HT1080 (cell line): ENCODE results near the genes CCDC83, EED and CCDC81.

RAMPAGE:
- cytosol, long total RNA, result no peak
- long total RNA, result no peak
- nucleus, long total RNA, result no peak
Observed at GRCh38 chr11:79437136-79438272, 3.3 kb downstream of the TENM4 start.

DNA sequence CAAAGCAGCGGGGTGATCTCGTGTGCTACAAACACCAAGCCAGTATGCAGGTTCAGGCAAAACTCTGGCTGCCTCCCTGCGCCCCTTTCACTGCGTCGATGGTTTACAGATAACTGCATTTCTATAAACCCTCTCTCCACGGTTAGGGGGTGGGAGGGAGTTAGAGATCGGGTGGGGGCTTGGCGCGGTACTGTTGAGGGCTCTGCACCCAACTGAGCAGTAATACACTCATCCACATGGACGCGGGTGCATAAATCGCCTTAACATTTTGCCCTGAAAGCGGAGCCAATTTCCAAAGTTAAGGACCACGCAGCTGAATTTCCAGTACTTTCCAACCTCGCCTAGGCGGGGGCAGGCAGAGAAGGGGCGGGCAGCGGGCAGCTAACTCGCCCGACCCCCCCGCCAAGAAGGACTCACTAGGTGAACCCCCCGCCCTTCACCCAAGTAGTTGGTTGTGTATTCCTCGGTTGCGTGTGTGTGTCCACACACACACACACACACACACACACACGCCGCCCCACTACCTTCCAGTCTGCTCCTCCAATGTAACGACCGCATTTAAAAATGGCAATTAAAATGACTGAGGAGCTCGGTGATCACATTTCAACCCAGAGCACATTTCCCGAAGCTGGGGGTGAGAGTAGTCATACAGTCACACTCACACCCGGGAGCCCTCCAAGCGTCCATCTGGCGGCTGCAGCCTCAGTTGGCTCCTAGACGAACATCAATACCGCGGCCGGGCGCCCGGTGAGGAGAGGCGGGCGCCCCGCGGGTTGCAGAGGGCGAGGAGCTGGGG lies 1.4 kb downstream of the TENM4 start:
RAMPAGE:
- cytosol, long total RNA, result no peak
- long total RNA, result no peak
- nucleus, long total RNA, result no peak

GRCh38 chr11:79441316-79441836 lies 546 bp upstream of the TENM4 start:
RAMPAGE:
- cytosol, long total RNA, result no peak
- long total RNA, result no peak
- nucleus, long total RNA, result no peak

GRCh38 chr11:82898997-82899427 lies 1.2 kb downstream of the PRCP start:
RAMPAGE:
- cytosol, long total RNA, result no peak
- long total RNA, result no peak
- nucleus, long total RNA, result no peak

RAMPAGE:
- cytosol, long total RNA, result no peak
- long total RNA, result no peak
- nucleus, long total RNA, result no peak
Observed at GRCh38 chr11:82971194-82971716, 69.7 kb downstream of the DDIAS start.

DNA sequence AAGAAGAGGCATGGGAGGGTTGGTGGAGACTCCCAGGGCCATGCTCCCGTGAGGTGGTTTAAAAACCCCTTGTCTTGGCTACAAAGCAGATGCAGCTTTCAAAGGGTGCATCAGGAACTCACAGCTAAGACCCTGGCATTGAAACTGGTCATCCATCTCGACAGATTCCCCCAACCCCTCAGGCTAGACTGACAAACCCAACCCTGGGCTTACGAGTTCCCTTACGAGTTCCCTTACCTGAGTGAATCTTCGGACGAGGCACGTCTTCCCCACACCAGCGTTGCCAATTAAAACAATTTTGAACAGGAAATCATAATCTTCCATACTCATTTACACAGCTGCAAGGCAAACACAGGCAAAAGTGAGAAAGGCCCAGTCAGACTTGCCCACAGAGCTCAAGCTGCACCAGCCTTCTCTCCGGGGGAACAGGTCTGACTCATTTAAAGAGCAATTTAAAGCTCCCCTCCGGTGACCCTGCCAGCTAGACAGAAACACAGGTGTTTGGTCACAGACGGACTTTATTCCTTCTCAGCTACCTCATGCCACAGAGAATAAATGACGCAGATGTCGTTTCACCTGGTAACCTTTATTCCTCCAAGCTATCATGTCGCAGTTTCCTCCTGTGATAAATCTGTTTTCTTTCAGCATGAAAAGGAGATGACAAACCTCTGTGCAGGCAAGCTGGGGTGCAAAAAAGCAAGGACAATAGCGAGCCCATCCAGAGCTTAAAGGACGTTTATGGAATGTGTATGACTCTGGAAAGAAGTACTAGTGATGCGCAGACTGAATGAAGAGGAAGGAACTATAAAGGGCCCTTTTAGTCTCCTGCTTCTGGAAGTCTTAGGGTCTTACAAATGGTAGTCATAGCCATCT lies 74.5 kb downstream of the RAB30 start:
RAMPAGE:
- cytosol, long total RNA, result no peak
- long total RNA, result no peak
- nucleus, long total RNA, result no peak

GRCh38 chr11:83181643-83182549 lies 11.6 kb upstream of the ANKRD42 start:
RAMPAGE:
- cytosol, long total RNA, result no peak
- long total RNA, result no peak
- nucleus, long total RNA, result no peak

DNA sequence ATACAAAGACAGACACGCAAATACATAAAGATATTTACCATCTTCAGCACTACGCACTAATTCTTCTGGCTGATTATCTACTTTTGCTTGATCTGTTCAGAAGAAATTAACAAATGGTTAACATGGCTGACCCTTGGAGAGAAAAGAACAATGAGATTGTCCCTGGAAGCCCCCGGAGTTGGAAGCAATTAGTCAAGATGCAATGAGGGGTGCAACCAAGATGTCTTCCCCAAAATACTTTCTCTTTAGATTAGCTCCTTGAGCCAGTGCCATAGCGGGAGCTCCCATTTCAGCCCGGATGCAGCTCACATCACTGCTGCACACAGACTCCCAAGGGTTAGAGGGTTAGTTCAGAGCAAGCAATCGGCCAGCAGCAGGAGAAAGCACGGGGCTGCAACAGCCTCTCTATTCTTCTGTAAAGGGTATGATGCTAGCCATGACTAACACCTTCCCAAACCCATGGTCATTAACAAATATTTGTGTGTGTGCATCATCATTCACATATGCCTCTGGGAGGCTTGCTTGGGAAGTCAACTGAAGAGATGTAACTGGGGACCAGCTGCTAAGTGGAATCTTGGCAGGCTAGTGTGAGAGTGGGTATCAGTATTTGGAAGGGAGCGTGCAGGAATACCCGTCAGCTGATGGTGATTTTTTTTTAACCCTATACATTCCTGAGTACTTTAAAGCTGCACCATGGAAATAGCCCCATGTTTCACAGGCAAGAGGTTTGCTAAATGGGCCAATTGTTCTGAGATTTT lies 32.9 kb upstream of the CCDC89 start:
RAMPAGE:
- cytosol, long total RNA, result start-site peak on the minus strand centred at position 274 of the sequence, 105 bp wide, 54 and 38 reads in 2 replicates
- long total RNA, result start-site peak on the minus strand centred at position 227 of the sequence, 10 bp wide, 33 reads; start-site peak on the minus strand centred at position 372 of the sequence, 115 bp wide, 115 reads
- nucleus, long total RNA, result no peak

GRCh38 chr11:85854356-85855492 lies at the start of gene CCDC83:
TSS of gene CCDC83 (plus strand) at chr11:85855383.
RAMPAGE:
- cytosol, long total RNA, result no peak
- long total RNA, result no peak
- nucleus, long total RNA, result no peak

DNA sequence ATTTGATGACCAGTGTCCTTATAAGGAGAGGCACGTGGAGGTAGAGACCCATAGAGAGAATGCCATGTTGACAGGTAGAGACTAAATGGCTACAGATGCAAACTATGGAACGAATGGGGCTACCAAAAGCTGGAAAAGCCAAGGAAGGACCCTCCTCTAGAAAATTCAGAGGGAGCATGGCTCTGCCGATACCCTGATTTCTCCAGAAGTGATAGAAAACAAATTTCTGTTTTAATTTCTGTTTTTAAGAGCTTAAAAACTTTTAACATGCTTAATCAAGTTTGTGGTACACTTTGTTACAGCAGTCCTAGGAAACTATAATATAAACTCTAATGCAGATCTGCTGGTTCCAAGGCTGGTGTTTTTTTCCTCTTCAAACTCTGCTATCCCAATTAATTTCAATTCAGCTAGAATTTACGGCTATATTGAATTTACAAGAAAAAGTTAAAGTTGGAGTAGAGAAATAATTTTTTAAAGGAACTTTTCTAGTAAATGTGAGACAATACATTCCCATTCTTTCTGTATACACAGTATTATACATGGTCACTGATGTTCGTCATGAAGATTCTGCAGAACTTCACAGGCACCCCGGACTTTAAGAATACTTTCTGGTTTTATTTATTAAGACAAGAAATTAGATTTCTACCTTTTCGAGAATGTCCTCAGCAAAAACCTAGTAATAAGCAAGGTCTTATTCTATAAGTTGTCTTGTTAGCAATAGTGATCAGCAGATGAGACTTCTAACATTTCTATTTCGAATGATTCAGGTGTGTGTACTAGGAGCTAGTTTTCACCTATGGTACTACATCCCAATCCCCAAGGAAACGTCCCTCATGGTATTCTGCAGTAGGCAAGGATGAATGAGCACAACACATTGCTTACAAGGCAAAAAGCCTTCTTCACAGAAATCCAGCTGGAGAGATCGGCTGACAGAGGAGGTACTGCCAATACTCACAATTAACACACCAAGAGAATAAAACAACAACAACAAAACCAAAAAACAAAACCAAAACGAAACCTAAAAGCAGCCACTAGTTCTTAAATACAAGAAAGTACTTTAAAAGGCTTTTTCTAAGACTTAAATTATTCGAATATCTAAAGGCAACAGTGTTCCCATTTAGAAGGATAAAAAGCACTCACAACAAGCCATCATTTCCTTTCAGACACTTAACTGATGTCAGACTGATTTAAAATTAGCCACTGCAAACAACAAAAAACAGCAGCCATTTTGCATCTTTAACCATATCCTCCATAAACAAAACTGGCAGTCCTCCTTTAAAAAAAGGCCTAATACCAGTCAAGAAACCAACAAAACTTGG lies 101.7 kb downstream of the PICALM start:
RAMPAGE:
- cytosol, long total RNA, result no peak
- long total RNA, result no peak
- nucleus, long total RNA, result no peak

DNA sequence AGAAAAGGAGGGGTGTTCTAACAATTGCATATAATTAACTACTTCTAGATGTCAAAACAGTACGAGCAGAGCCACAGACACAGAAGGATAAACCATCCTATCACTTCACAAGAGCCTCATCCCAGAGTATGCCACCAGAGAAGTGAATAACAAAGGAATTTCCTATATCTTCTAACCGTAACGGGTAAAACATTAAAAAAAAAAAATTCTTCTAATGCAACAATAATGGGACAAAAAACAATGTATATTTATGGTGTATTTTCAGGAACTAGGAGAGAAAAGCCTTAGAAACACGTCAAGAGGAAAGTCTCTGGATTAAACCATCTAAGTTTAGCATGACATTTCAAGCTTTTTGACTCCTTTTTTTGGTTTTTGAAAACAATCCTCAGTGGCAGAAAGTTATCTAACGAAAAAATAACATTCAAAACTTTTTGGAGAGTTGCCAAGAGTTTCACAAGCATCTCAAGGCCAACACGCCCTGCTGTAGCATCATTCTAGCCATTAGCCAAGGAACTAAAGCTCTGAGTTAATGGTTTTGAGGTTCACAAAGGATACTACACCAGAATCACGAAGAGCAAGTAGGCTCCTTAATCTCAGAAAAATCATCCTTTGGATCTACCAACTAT lies 94.9 kb downstream of the PICALM start:
RAMPAGE:
- cytosol, long total RNA, result no peak
- long total RNA, result no peak
- nucleus, long total RNA, result no peak

DNA sequence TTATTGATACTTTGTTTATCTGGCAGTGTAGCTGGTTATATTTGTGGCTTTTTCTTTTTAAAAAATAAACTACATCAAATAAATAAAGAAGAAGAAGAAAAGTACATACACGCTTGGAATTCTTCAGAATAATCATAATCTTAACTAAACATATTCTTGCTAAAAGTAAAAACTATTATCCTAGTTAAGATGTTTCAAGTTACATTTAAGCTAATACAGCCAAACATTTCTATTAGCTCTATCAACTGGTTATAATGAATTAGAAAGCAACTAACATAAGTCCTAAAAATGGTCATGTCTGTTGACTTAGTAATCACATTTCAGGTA lies 39.3 kb downstream of the PICALM start:
RAMPAGE:
- cytosol, long total RNA, result no peak
- long total RNA, result no peak
- nucleus, long total RNA, result no peak

GRCh38 chr11:86045908-86046454 lies 22.9 kb downstream of the PICALM start:
RAMPAGE:
- cytosol, long total RNA, result no peak
- long total RNA, result no peak
- nucleus, long total RNA, result no peak

GRCh38 chr11:86060196-86060699 lies 8.6 kb downstream of the PICALM start:
RAMPAGE:
- cytosol, long total RNA, result no peak
- long total RNA, result no peak
- nucleus, long total RNA, result no peak

DNA sequence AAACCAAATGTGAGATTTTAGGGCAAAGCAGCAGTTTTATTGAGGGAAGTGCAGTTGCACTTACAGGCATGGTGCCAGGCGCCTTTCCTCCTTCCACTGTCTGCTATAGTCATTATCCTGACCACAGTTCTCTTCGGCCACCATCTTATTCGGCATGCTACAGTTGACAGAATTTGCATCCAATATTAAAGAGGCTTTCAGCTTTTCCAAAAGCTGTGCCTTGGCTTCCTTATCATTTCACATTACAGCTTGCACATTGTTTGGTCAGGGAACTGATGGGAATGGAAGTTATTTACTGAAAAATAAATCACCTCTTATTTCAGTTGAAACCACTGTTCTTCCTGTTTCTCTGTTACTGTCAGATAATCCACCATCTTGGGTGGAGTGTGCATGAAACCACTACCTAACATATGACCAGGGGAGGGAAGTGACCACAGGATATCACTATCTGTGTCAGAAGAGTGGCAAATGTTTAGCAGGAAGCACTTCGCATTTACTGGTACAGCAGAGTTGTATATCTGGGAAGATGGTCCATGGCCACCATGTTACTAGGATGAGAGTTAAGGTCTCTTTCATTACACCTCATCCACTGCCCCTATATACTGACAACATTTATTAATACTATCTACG lies 74.6 kb upstream of the PICALM start:
RAMPAGE:
- cytosol, long total RNA, result no peak
- long total RNA, result no peak
- nucleus, long total RNA, result no peak

GRCh38 chr11:86244649-86245741 lies at the start of gene EED:
TSS of gene EED (plus strand) at chr11:86244753.
RAMPAGE:
- cytosol, long total RNA, result start-site peak on the plus strand at chr11:86244748-86244789, 37 and 62 reads in 2 replicates; start-site peak on the plus strand at chr11:86245186-86245240, 202 and 292 reads in 2 replicates
- long total RNA, result start-site peak on the plus strand at chr11:86245186-86245240, 241 reads
- nucleus, long total RNA, result no peak

GRCh38 chr11:86374543-86375145 lies at the start of gene CCDC81:
TSS of gene CCDC81 (plus strand) at chr11:86374887.
RAMPAGE:
- cytosol, long total RNA, result no peak
- long total RNA, result no peak
- nucleus, long total RNA, result no peak

RAMPAGE:
- cytosol, long total RNA, result no peak
- long total RNA, result no peak
- nucleus, long total RNA, result no peak
Observed at GRCh38 chr11:86456490-86456802, 81.8 kb downstream of the CCDC81 start.

DNA sequence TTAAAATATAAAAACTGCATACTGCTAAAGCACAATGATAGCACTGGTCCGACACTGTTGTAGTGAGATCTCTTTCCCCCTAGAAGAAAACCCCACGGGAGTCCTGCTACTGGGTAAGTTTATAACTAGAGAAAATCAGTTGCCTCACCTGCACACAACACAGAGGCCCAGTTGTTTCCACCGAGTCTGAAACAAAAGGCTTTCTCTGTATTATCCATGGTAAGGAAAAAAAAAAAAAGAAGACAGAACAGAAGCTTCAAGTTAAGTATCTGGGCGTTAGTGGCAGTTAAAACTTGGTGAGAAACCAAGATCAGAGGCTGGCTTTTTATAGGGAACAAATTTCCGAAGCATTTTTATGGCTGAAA lies 208.0 kb downstream of the CCDC81 start:
RAMPAGE:
- cytosol, long total RNA, result no peak
- long total RNA, result no peak
- nucleus, long total RNA, result no peak

GRCh38 chr11:86629465-86629606 lies 171.0 kb upstream of the PRSS23 start:
RAMPAGE:
- cytosol, long total RNA, result no peak
- long total RNA, result no peak
- nucleus, long total RNA, result no peak